Cardiac muscle cell (in vitro differentiated cells and primary cell): ENCODE measurements around the genes FBLN2 and GRIP2.

DNA sequence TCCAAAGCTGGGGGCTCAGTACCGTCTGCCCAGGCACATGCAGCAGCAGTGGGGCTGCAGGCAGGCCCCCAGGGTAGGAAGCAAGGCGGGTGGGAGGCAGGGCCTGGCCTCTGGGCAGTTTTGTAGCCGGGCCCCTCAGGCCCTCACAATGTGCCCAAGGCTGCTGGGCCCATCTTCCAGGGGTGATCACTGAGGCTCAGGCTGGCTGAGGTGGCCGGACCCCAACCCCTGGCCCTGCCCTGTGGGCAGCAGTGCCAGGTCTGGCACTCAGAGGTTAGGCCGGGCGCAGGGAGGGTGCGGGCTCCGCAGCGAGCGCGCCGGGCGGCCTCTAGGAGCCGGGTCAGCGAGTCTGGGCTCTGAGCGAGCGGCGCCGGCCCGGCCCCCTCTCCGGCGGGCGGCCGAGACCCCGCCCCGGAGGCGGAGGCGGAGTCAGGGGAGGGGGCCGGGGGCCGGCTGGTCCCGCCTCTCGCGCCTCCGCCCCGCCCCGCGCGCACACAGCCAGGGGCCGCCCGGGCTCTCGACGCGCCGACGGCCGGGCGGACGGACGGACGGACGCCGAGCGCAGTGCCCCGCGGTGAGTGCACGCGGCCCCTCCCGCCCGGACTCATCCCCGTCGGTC, at the start of gene FBLN2:
FBLN2 (plus strand) TSS at position 491 of the 619 bp plus-strand sequence.
- RAMPAGE, long total RNA: start-site peak on the plus strand centred at position 505 of the sequence, 37 bp wide, 245 and 222 reads in 2 replicates
- RRBS: 3% methylated on average over 41 of the region's 61 CpGs

DNA sequence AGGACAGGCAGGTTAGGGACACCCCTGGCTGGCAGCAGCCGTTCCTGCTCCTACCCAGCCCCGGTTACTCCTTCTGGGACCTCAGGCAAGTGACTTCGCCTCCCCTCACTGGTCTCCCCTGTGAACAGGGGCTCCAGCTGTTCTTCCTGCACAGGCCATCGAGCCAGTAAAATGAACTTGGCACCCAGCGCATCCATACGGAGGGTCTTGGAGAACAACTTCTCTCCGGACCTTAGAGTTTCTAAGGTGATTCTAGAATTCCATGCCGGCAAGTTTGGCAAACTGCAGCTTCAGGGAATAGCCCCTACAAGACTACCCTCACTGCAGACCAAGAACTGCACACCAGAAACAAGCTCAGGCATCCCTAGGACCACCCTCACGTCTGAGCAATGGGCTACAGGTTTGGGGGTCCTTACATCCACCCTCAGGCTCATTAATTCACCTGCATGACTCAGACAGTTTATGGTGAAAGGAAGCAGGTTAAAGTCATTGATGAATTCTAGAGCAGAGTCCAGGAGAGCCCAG, 90.6 kb downstream of the FBLN2 start:
- RAMPAGE, long total RNA: no peak
- RRBS: no CpG with 5 or more reads among the region's 9 CpGs

DNA sequence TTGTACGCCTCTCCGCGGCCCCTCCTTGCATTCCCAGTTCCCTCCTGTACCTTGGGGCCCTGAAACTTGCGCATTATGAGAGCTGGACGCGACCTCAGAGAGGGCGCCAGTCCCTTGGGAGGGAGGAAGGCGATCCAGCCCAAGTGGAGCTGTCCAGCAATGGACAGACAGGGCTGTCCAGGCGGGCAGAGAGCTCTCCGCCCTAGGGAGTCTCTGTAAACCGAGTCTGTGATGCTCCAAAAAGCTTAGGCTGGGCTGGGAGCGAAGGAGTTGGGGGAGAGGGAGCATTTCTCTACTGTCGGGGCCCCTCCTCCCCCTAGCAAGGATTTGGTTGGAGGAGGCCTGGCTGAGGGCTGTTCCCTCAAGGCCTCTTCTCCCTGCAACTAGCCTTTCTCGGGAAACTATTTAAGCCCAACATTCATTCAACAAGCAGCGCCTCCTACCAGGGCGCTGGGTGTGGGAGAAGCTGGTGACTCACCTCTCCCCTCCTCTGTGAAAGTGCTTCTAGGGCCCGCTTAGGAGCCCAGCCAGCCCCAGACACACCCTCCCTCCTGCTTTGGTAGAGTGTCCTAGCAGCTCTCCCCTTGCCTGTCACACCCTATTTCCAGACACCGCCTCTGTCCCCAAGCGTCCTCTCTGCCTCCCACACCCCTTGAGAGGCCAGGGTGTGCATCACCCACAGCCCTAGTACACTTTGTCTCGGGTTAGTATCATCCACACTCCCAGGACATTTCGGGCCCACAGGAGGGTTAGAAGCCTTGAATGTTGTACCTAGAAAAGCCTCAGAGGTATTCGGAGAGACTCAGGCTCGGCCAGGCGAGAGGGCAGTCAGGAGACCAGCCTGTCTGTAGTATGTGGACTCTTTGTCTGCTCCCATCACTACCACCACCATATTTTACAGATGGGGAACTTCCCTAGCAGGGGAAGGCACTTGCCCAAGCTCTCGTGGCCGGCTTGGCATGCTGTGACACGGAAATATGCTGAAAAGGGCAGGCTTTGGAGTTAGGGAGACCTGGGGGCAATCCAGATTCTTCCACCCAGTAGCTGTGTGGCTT, 958 bp downstream of the TMEM43 start:
- RAMPAGE, long total RNA: no peak
- RRBS: no CpG with 5 or more reads among the region's 27 CpGs

DNA sequence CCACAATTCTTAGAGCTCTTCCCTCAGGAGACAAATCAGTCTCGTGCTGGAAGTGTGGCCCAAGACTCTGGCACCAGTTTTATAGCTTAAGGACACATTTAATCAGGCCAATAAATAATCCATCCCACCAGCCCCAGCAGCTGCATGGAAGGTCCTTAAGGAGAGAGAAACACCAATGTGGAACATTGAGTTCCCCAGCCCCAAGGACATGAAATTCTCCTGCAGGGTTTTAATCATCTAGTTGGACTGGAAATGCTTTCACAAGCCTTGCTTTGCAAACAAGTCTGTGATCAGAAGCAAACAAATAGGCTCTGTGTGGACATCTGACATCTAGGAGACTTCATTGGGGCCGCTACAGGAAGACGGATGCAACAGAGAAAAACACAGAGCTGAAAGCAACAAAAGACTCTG, 70.4 kb downstream of the LSM3 start:
- RAMPAGE, long total RNA: no peak
- RRBS: no CpG with 5 or more reads among the region's 3 CpGs

DNA sequence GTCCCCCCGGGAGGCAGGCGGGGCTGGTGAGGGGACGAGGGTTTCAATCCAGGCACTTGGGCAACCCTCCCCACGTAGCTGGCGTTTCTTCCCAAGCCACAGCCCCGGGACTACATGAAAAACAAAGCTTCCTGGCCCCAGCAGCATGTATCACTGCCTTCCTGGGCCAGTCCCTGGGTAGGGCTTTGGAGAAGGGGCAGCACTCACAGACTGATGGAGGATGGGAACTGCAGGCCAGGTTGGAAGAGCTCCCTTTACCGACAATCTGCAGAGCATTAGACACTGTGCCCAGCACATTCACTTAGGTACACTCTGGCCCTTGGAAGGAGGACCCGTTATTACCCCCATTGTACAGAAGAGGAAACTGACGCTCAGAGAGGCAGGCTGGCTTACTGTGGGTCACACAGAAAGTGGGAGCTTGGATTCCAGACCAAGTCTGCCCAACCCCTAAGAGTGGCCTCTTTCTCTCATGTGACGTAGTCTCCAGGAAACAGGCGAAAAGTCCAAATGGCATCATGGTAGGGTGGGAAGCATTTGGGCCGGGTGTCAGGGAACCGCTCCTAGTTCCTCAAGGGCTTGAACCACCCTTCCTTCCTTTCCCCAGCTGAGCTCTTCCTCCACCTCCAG, 78.7 kb upstream of the SLC6A6 start:
- RAMPAGE, long total RNA: no peak
- RRBS: 66% methylated on average over 6 of the region's 13 CpGs

GRCh38 chr3:14405865-14406370, 3.5 kb downstream of the SLC6A6 start:
- RAMPAGE, long total RNA: no peak
- RRBS: no CpG with 5 or more reads among the region's 9 CpGs

GRCh38 chr3:14413486-14414055, 11.2 kb downstream of the SLC6A6 start:
- RAMPAGE, long total RNA: no peak
- RRBS: no CpG with 5 or more reads among the region's 7 CpGs

DNA sequence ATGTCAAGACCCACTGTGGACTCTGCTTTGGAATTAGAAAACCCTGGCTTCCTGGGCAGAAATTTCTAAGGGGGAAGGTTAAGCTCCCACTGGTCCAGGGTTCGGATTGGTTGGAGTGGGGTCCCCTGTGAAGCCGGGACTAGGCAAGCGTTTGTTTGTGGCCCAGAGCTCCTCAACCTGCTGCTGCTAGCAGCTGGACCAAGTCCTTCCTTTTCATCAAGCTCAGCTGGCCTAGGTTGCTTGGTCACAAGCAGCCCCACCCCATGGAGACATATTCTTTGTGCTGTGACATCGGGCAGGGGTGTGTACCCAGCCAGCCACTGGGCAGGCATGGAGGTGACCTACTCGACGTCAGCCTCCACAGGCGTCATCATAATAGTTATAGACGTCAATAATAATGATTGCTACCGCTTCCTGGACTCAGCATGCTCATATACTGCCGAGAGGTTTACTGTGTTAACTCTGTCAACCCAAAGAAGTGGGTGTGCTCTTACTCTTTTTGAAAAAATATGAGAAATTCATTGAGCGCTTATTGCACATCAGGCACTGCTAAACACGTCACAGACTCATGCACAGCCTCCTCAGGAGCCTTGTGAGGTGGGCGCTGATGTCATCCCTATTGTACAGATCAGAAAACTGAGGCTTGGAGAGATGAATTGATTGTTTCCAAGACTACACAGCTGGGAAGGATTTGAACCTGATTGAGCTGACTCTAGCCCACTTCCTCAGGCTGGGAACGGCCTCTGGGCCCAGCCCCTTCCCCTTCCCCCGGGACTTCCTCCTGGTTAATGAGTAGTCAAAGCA, 16.0 kb downstream of the SLC6A6 start:
- RAMPAGE, long total RNA: no peak
- RRBS: no CpG with 5 or more reads among the region's 15 CpGs

- RAMPAGE, long total RNA: no peak
- RRBS: no CpG with 5 or more reads among the region's 4 CpGs
Measured at GRCh38 chr3:14482254-14482931, 57.7 kb downstream of the GRIP2 start.

DNA sequence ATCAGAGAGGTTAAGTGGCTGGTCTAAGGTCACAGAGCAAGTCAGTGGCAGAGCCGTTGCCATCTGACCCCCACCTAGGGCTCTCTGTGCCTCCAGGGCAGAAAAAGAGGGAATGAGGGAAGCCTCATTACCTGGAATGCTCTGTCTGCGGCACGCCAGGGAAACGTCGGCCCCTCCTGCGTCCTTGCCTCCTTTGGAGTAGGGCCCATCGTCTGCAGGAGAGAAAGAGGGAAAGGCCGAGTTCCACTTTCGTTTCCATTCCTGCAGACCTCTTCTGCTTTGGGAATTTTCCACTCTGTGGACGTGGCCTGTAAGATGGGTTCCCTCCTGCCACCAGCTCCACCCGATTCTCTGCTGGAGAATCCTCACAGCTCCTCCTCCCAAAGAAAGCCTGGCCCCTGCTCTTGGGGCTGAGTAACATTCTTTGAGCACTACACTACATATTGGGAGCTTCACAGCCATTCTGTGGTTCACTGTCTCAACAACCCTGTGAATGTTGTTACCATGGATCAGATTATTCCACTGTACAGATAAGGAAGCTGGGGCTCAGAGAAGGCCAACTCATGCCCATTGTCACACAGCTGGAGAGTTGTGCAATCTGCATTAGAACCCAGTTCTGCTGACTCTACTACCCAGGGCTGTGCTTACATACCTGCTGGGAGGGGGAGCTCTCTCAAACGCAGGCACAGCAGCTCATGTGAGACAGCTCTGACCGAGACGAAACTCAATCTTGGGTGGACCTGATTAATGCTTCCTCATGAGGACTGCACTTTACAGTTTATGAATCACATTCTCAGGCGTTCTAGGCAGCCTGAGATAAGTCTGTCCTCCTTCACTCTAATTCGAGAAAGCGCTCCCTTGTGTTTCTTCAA, 14.2 kb downstream of the GRIP2 start:
- RAMPAGE, long total RNA: no peak
- RRBS: no CpG with 5 or more reads among the region's 17 CpGs

DNA sequence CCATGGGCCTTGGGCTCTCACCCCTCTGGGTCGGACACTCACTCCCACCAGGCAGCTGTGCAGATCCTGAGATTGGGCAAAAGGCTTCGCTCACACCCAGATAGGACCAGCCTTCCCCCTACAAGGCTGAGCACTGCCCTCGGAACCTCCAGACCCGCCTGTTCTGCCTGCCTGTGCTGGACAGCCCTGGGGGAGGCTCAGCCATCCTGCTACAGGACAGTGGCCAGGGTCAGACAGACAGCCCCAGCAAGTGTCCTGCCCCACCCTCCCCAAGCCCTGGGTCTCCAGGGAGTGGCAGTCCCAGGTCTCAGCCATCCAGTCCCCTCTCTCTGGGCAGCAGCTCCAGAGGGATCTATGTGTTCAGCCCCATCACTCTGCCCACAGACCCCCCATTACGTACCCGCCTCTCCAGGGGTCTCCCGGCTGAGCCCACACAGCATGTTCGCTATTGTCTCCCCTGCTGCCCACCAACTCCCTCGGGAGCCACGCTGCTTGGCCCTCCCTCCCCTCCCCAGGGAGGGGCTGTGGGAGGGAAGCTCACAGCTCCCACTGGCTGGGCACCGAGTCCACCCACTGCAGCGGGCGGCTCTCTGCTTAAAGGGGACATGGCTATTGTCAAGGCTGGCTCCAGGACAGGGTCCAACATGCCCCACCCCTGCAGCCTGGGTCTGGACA, at the start of gene GRIP2:
GRIP2 (minus strand) TSS at position 474 of the 675 bp plus-strand sequence.
- RAMPAGE, long total RNA: no peak
- RRBS: no CpG with 5 or more reads among the region's 13 CpGs

GRCh38 chr3:14602679-14603433, 48.7 kb upstream of the CCDC174 start:
- RAMPAGE, long total RNA: no peak
- RRBS: 2% methylated on average over 57 of the region's 93 CpGs

DNA sequence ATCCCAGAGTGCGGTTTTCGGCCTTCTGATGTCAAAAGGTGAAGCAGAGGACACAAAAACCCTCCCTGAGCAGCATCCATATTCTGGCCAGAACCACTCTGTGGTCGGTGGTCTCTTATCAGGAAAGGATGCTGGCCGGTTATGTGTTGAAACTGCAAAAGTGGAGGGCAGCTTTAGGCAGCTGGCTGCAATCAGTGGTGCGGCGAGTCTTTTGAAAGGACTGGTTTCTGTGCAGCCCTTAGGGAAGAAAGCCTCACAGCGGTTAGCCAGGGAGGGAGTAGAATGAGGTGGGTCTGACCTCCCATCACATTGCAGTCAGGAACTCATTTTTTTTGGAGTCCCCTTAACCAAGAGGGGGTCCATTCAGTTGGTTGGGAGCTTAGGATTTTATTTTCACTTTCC, 34.6 kb upstream of the CCDC174 start:
- RAMPAGE, long total RNA: no peak
- RRBS: no CpG with 5 or more reads among the region's 7 CpGs

DNA sequence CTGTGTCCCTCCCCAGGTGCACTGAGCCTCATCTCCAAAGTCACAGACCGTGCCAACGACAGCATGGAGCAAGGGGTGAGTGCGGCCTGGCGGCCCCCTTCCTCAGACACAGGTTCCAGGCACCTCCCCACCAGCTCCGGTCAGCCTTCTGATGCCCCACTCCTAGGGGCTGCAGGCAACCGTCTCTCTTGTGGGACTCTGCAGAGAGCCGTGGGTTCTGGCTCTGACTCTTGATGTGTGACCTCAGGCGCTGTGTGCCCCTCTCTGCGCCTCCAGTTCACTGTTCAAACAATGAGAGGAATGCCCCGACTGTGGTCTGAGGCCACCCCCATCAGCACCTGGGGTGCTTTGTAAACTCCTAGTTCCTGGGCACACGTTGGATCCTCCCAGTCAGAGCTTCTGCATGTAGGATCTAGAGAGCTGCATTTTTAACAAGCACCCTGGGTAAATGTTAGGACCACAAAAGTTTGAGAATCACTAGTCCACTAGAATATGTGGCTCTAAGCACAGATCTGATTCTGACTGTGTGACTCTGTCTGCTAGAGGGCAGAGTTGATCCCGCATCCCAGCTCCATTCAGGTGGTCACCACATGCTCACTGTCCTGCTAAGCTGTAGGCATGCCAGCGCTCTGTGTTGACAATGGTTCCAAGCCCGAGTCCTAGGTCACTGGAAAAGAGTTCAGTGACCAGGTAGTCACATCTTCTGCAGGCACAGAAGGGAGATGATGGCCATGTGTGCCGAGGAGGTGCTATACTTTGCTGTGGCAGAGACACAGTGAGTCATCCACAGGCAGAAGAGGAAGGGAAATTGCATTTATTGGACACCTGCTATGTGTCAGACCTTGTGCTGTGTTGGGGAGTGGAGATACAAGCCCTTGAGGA, 46.2 kb upstream of the NR2C2 start:
- RAMPAGE, long total RNA: no peak
- RRBS: no CpG with 5 or more reads among the region's 15 CpGs

DNA sequence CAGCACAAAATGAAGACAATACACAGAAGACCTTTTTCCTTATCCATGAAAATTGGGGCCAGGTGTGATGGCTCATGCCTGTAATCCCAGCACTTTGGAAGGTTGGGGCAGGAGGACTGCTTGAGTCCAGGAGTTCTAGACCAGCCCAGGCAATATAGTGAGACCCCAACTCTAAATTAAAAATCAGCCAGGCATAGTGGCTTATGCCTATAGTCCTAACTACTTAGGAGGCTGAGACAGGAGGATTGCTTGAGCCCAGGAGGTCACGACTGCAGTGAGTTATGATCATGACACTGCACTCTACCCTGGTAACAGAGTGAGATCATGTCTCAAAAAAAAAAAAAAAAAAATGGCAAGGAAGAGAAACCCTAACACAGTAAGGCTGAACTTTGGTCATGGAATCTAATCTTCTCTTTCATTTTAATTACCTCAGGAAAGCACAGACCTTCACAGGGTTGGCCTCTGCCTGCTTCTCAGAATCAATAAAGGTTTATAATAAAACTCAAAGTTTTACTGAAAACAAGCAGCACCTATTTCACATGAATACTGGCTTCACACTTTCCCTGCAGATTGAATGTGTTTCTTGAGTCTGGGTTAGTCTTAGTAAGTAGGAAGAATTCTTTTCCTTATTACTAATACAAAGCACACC, 11.8 kb upstream of the NR2C2 start:
- RAMPAGE, long total RNA: no peak
- RRBS: no CpG with 5 or more reads among the region's 1 CpG

DNA sequence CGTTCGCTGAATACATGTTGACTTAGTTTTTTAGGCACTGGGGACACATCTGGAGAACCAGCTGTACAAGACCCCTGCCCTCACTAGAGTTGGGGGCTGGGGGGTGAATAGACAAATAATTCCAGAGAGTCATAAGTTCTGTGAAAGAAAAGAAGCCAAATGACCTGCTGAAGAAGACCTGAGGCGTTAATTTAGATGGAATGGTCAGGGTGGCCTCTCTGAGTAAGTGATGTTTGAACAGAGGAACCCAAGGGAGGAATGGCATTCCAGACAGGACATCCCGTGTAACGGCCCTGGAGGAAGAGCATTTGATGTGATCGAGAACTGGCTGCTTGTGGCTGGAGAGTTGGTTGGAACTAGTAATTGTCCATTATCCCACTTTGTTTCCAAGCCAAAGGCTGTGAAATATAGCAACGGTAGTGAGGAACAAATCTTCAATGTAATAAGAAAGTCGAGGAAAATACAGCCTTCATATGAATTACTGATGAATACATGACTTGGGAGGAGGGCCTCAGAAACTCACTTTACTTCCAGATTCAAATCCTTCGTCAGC, 1.8 kb downstream of the NR2C2 start:
- RAMPAGE, long total RNA: no peak
- RRBS: no CpG with 5 or more reads among the region's 9 CpGs

DNA sequence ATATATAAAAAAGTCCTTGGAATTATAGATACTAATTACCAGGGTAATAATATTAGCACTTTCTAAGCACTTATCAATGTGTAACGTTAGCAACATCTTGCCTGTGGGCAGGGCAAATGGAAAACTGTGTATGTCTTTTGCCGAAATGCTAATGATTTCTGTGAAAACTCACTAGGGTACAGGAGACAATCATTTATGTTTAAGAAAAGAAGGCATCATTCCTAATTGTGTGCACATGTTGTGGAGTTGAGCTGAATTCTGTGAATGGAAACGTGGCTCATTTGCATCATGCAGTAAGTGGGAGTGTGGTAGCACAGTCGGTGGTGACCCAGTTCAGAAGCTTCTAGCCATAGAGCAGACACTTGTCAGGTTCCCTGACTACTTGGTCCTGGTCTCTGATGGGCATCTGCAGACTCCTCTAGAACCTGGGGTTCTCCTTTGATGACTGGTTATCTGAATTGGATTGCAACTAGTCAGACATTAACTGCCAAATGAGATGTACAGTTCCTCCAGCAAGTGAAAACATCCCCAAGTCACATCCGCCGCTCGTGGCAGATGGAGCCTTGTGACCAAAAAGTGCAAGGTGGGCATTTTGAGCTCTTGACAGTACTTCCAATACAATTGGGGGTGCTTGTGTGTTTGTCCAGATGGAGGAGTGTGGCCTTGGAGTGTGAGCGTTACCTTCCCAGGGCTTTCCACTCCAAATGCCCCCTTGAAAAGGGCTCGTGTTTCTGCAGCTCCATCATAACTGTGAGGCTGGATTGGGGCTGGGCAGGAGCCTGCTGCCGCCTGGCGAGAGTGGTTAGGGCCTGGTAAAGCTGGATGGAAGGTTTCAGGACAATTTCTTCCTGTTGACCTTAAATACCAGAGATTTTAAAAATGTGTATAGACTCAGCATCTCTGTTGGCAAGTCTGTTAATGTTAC, 21.5 kb downstream of the MRPS25 start:
- RAMPAGE, long total RNA: no peak
- RRBS: no CpG with 5 or more reads among the region's 11 CpGs

DNA sequence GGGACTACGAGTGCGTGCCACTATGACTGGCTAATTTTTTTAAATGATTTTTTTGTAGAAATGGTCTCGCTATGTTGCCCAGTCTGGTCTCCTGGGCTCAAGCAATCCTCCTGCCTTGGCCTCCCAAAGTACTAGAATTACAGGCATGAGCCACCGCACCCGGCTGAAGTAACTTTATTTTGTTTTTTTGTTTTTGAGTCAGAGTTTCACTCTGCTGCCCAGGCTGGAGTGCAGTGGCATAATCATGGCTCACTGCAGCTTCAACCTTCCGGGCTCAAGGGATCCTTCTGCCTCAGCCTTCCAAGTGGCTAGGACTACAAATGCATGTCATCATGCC, 5.5 kb downstream of the RBSN start:
- RAMPAGE, long total RNA: no peak
- RRBS: 100% methylated on average over 1 of the region's 6 CpGs

DNA sequence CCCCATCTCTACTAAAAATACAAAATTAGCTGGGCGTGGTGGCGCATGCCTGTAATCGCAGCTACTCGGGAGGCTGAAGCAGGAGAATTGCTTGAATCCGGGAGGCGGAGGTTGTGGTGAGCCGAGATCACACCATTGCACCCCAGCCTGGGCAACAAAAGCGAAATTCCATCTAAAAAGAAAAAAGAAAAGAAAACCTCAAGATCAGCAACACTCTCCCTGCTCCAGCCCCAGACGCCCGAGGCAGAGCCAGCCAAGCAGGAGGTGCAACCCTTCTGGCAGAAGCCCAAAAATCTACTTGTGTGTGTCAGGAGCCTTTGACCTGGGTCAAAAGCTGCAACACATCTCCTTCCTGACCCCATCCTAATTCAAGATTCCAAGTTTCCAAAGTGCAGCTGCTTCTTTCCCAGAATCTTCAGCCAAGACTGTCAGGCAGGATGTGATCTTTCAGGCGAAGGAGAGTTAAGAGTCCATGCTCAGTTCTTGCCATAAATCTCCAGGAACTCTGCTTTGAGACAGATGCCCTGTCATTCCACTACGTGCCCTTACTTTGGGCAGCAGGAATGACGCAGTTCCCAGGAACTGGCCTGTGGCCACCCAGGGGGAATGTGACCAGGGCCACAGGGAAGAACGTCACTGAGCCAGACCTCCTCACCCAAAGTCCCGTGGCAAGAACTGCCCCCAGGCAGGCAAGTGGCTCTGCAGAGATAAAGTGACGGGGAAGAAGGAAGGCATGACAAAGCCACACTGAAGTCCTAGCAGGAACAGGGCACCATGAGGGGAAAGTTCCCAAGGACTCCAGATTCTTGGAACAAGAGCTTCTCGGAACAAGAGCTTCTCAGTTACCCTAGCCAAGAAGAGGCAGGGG, 39.5 kb downstream of the SH3BP5 start:
- RAMPAGE, long total RNA: no peak
- RRBS: no CpG with 5 or more reads among the region's 17 CpGs

GRCh38 chr3:15331412-15332041, 859 bp downstream of the SH3BP5 start:
- RAMPAGE, long total RNA: no peak
- RRBS: 1% methylated on average over 19 of the region's 41 CpGs